H4 (cell line): ENCODE results near the genes FARP2 and STK25.

DNA sequence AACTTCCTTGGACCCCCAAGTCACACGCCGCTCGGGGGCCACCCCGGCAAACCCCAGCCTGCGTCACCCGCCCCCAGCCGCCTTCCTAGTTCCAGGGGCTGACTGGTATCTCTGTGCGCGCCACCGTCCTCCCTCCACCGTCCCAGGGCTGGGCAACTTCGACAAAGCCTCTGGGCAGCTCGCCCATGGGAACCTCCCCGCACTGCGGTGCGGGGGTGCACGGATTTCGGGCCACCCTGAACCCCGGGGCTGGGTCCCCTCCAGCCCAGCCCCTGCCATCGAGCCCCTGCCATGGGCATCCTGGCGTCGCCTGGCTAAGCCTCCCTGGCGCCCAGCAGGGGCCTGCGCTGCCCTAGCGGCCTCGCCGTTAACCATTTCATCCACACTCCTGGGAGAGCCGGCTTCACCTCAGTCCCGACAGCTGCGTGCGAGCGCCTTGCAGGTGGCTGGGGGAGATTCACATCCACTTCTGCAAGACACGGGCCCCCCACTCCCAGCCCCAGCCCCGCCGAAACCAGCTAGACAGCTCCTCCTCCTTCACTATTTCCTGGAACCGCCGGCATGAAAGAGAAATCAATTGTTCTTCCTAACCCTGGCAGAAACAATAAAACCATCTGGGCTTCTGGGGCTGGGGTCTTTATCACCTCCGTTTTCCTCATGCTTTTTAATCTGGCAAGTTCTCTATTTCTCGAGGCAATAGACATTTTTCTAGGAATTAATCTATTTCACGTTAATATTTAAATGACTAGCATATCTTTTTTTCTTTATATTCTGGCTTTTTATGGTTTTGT, 1.1 kb upstream of the KIF1A start:
- RAMPAGE, long total RNA = no peak

DNA sequence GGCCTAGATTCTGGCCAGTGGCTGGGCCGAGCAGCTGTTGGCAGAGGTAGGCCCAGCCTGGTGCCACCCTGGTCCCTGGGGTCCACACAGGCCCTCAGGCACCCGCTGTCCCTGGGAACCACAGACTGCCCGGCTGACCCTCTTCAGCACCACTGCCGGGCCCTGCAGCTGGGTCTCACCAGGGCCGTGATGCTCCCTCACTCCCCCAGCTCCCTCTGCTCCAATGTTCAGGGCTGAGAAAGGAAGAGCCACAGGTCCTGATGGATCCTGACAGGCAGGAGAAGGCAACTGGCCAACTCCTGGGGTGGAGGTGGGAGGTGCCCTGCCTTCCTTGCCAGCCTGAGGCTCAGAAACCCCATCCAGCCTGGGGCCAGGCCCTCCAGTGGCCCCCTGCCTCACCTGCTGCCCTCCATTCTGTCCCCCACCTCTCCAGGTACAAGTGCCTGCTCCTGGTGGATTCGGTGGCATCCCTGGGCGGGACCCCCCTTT, 4.0 kb downstream of the AGXT start:
- RAMPAGE, long total RNA = no peak

DNA sequence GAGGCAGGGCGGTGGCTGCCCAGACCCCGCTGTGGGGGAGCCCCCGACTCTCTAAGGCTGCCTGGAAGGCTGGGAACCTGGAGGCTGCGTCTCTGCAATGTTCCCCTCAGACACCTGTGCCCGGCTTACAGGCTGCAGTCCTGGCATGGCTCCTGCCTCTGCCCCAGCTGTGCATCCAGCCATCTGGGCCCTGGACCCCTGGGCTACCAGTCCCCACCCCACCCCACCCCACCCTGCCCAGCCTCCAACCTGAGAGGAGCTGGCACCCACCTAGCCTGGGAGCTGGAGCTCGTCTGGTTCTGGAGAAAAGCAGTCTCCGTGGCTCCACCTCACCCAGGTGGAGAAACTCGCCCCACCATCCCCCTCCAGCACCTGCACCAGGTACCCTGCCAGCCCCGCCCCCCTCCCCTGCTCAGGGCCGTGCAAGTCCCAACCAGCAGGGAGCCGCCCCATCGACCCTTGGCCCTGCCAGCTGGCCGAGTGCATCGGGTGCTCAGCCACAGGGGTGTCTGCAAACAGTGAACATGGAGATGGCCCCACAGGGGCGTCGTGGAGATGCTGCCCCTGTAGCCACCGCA, 672 bp upstream of the MAB21L4 start:
- RAMPAGE, long total RNA = no peak

GRCh38 chr2:240898741-240899195, 2.8 kb upstream of the MAB21L4 start:
- RAMPAGE, long total RNA = no peak

DNA sequence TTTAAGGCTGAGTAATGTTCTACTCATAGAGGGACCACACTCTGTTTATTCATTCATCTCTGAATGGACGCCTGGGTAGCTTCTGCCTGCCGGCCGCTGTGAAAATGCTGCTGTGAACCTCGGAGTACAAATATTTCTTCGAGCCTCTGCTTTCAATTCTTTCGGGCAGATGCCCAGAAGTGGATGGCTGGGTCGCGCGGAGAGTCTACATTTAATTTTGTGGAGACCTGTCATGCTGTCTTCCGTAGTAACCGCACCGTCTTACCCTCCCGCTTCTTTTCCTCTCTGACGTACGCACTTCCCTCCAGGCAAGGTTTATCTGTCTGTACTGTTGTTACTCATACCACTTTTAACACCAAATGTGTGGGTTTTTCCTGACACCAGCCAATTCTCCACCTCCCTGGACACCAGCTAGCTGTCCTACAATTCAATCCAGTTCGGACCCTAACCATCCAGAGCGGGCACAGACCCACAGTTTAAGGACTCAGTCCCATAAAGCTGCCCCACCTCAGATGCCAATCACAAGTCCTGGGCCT, 5.8 kb downstream of the CROCC2 start:
- RAMPAGE, long total RNA = no peak

DNA sequence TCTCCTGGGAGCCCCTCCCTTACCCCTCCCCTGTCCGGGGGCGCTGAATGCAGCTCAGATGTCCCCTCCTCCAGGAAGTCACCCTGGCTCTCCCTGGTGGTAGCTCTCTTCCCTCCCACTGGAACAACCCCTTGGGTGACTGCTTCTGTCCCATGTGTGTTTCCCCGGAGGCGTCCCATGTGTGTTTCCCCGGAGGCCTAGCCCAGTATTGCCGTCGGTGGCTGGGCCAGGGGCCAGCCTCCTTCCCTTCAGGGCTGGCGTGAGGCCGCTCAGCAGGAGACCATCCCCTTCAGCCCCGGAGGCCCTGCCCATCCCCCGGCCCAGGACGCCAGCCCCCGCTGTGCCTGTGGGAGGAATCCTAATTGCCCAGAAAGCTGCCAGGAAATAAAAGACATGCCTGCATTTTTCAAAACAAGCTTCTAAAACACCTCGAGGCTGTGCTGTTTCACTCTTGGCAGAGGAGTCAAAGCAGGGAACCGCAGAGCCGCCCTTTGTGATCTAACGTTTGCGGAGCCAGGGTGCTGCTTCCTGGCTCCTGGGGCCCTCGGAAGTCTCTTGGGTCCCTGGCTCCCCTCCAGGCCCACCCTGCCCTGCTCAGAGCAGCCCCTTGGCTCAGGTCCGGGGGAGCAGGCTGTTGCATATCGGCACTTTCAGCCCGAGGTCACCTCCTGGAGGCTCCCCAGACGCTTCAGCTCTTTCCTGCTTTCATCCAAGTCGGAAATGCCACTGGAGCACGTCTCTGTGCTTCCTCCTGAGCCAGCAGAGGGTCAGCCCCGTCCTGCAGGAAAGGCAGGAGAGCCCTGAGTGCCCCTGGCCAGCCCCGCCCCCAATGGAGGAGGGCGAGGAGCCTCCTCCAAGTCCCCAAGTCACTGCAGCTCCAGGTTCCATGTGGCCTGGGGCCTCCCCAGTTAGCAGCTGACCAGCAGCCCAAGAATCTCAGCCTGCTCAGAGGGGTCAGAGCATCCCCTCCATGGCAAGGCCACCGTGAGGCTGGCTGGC, 11.5 kb downstream of the SNED1 start:
- RAMPAGE, long total RNA = no peak

- RAMPAGE, long total RNA = no peak
Observed at GRCh38 chr2:241035245-241036026, 37.0 kb downstream of the SNED1 start.

DNA sequence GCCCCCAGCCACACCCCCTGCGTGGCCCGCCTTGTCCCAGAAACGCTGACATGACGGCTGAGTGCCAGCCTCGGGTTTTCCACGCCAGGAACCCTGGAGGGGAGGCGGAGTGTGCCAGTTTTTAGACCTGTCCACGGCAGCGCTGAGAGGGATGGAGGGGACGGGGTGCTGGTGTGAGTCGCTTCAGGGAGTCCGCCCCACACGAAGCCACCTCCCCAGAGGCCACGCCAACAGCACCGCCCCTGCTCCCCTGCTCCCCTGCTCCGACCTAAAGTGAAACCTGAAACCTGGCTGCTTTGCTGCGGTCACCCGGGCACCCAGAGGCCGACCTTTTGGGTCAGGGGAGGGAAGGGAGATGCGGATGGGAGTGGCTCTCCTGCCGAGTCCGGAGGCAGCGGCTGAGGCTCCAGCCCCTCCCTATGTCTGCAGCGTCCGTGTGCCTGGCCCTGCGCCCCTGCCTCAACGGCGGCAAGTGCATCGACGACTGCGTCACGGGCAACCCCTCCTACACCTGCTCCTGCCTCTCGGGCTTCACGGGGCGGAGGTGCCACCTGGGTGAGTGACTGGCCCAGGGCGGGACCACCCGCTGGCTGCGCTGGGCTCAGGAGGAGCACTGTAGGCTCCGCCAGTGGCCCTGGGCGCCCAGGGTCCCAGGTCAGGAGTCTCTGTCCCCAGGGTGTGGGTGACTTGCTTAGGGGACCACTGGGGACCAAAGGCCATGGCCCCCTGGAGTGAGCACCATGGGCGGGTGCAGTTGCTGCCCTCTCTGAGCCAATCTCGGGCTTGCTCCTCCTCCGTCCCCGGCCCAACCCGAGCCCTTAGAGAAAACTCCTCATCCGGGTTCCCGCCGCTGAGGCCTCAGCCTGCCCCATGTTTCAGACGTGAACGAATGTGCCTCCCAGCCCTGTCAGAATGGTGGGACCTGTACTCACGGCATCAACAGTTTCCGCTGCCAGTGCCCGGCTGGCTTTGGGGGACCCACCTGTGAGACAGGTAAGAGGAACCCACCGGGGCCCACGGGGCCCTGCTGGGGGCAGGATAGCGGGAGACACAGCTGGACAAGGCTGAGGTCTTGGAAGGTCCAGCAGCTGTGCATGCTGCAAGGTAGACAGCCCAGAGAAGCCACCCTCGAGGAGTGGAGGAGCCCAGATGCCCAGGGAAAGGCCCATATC, 38.3 kb downstream of the SNED1 start:
- RAMPAGE, long total RNA = no peak

- RAMPAGE, long total RNA = no peak
Observed at GRCh38 chr2:241073997-241074496, 28.0 kb downstream of the MTERF4 start.

DNA sequence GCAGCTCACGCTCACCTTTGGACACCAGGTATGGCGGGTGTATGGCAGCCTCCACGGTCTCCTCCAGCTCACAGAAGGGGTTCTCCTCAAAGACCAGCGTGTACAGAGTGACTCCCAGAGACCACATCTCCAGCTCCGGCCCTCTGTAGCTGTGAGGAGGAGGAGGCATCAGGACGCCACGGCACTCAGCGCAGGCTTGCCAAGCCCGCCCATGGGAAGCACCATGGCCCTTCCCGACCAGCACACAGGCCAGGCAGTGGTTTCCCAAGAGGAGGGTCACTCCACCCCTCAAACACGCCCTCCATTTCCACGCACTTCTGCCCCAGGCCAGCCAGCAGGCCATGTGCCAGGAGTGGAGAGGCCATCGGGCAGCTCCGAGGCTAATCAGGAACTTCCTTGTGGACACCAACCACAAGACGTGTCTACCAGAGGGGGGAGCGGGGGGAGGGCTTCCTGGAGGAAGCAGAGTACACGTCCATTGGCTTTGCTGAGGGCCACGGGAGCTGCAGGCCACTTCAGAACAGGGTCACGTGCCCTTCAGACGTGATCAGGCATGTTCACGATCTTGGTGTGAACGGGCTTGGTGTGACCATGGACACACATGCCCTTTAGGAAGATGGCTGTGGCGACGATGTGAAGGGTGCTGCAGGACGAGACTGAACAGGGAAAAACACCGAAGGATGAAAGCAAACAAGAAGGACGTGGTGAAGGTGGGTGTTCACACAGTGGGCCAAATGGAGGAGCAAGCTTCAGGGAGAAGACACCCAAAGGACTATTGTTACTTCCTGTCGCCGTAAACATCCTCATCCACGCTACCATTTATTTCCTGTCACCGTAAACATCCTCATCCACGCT, 6.3 kb upstream of the MTERF4 start:
- RAMPAGE, long total RNA = no peak

- RAMPAGE, long total RNA = no peak
Observed at GRCh38 chr2:241114693-241115604, 12.9 kb upstream of the MTERF4 start.

DNA sequence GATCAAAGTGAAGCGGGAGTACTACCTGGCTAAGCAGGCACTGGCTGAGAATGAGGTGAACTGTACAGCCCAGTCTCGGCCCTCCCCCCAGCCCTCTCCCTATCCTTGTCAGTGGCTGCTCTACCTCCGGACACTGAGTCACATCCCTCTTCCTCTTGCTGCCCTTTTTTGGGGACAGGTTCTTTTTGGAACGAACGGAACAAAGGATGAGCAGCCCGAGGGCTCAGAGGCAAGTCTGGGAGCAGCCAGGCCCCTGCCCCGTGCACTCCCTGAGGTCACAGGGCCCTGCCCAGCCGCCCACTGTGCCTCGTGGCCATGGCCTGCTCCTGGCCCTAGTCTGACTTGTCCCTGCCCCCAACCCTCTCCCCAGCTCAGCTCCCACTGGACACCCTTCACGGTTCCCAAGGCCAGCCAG, 35.3 kb downstream of the ANO7 start:
- RAMPAGE, long total RNA = no peak

DNA sequence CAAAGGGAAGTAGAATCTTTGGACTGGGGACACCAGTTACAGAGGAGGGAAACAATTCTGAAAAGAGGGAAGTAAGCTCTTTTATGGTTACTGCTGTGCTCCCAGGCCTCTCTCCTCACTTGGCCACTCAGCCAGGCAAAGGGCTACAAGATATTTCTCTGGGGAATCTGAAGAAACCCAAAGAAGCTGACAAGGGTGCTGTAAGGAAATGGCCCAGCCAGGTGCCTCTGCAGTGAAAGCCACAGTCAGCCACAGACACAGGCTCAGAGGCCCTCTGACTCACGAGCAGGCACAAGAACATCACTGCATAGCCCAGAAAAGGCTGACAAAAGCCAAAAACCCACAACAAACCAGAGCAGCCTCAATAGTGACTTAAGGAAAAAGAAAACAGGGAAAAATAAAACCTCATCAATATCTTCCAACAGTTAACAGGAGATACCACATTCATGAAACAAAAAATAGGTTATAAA, 5.7 kb downstream of the HDLBP start:
- RAMPAGE, long total RNA = no peak

DNA sequence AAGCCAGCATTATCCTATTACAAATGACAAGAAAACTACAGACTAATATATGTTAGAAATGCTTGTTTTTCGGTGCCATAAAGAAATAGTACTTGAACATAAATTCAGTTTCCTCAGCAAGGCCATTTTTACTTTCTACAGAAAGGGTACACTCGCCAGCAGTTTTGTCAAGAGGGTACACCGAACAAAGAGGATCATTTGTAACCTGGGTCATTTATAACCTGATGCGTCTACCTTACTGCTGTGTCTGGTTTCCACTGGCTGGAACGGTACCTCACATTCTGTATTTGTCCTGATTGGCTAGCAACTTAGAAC, 13.7 kb downstream of the SEPTIN2 start:
- RAMPAGE, long total RNA = no peak

DNA sequence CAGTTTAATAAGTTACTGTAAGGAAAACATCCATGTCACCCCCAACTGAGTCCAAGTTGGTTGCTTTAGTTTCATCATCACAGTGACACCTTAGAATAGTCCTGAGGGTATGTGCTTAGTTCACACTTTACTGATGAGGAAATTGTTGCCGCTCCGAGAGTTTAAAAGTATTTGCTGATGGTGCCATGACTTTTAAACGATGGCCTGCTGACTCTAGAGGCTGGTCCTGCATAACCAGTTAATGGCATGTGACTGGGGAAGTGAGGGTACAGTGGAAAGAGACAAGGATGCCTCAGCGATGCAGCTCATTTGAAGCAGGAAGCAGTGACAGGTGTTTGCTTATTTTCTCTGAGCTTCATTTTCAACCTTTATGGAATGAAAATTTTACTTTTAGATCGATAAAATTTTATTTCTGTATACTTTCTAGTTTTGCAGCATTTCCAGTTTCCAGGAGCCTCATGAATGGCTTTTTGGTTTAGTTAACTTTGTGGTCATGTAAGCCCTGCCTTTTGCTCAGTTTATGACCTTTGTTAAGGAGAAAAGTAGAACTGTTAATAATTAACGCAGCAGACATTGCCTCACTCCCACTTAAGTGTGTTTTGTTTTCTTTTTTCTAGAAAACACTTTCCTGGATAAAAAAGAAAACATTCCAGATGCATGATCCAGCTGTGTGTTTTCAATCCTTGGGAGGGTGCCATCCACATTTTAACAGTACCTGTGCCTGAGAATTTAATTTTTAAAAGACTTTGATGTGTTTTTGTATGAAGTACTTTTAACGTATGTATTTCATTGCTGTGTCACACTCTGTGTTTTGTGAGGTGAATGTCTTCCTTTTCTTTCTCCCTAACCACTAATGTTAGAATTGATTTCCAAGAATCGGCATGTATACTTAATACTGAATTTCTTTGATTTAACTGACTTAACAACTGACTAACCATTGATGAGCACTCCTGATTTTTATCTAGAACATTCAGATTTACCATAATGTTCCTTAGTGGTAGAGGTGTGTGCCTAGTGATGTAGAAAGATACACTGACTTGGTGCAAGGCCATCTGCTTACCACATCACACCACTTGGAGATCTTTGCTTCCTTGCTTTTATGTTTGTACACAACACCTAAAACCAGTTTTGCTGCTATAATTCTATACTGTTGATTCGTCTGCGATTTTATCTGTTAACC, 4.3 kb upstream of the FARP2 start:
- RAMPAGE, long total RNA = no peak

DNA sequence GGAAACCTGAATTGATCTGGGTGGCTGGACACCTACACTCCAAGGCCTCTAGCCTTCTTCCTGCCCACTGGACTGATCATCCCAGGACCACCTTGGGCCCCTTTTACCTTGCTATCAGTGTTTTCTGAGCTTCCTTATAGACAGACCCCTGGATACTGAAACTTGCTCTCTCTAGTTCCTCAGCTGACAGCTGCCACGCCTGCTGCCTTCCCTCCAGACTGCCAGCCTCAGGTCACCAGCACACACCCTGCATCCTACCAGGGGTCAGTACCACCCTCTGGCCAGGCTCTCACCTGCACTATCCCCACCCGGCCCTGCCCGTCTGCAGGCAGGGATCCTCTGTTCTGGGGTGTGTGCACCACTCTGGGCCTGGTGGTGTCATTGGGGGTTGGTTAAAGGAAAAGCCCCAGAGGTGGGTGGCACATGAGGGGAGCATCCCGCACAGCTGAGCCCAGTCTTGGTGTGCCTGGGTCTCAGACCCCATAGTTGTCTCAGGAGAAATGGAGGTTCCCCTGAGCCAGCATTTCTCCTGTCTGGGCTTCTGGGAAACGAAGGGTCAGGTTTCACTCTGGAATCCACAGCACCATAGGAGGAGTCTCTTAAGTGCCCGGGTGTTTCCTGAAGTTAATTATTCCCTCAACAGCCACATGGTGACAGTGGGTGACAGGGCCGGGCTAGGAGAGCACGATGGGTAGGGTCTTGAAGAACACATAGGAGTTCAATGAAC, 1.5 kb upstream of the FARP2 start:
- RAMPAGE, long total RNA = no peak

DNA sequence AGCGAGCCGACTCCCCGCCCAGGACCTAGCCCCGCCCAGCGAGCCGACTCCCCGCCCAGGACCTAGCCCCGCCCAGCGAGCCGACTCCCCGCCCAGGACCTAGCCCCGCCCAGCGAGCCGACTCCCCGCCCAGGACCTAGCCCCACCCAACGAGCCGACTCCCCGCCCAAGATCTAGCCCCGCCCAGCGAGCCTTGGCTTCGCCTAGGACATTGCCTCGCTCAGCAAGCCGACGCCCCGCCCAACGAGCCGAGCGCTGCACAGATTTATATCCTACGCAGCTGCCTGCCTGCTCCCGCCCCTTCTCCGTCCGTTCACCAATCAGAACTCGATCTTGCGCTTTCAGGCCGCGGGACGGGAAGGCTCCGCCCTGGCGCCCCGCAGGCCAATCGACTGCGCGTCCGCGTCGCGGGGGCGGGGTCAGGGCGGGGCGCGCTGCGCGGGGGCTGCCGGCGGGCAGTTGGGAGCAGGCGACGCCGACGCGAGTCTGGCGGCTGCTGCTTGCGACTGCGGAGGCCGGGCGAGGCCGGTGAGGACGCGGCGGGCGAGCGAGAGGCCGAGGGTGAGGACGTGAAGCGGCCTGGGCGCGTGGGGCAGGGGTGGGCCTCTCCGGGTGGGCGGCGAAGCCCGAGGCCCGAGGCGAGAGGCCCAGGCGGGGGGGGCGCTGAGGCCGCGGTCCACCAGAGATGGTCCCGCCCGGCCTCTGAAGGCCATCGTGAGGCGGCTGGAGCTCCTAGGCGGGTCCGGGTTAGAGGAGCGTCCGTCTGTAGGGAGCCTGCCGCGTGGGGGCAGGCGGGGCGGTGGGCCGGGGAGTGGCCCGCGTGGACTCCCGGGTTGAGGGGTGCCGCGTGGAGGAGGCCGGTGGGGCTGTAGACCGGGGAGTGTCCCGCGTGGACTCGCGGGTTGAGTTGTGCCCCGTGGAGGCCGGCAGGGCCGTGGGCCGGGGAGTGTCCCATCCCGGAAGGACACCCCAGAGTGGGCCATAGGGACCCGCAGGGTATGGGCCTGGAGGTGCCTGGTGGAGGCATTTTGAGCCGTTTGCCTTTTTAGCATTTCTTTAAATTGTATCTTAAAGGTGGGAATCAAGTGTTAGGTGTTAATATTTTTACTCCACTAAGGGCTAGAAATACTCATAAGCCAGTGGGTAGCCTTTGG, at the start of gene FARP2:
TSS of gene FARP2 (plus strand) at position 458 of the 1,154 bp plus-strand sequence.
- RAMPAGE, long total RNA = start-site peak on the plus strand centred at position 484 of the sequence, 12 bp wide, 68 reads

- RAMPAGE, long total RNA = no peak
Observed at GRCh38 chr2:241372383-241373474, 16.6 kb downstream of the FARP2 start.

DNA sequence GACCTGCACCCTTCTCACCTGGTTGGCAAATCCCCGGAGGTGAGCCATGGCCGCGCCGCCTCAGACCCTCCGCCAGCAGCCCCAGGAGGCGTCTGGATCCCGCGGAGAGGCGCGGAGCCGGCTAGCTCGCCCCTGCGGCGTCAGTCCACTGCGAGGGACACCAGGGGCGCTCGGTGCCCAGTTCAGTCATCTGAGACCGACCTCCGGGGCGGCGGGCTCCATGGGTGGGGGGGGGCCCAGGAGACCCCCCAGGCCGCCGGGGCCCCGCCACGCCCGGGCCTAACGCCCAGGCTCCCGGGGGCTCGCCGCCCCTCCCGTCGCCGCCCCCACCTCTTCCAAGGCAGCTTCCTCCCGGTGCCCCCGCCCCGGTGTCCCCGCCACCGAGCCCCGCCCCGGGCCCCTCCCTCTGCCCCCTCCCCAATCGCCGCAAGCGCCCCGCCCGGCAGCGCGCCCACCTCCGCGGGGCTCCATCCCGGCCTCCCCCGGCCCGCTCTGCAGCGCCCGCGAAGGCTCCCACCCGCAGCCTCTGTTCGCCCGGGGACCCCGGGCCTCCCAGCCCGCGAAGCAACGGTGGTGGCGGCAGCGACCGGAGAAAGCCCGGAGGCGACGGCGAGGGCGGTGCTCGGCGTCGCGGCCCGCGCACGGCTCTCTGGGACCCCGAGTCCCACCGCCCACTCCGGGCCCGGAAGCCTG, at the start of gene STK25:
TSS of gene STK25 (minus strand) at position 597 of the 693 bp plus-strand sequence.
- RAMPAGE, long total RNA = no peak

DNA sequence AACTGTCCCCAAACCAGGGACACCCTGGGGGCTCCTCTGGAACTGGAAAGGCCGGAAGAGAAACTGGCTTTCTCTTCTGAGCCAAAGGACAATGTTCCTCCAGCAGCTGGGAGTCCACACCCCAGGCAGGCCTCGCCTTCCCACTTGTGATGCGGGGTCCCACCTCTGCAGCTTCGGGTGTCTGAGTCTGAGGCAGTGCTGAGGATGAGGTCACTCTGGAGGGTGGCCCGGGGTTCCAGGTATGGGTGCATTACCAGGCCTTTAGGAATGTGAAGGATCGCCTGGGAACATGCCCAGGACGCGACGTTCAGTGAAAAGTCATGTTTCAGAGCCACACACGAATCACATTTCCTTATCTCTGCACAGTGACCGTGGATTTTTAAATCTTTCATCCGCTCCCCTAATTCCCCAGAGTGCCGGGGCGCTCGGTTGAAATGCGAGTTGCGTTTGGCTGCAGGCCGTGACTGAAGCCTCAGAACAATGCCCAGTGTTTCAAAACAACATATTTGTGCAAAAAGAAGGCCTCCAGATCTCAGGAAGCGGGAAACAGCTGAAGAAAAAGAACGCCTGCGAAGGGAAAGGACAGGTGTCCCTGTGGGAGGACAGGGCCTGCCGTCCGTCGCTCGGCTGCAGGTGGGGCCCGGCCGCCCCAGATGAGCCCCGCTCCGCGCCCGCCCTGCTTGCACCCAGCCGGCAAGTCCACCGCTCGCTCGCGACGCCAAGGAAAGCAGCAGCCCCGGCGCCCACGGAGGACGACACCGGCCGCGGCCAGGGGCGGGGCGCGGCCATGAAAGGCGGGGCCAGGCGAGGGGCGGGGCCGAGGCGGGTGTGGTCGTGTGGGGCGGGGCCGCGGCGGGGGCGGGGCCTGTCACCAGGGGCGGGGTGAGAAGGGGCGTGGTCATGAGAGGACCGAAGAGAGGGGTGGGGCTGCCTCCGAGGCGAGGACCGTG, 17.9 kb upstream of the BOK start:
- RAMPAGE, long total RNA = no peak